HGPS cell (cell line): ENCODE data around the genes COMMD6, UCHL3, LMO7 and FBXL3.

- RRBS: 5% methylated on average over 3 of the region's 38 CpGs
These were observed at the start of gene COMMD6 for GRCh38 chr13:75537282-75537973. TSS of gene COMMD6 (minus strand) at chr13:75537841.

- RRBS: 3% methylated on average over 15 of the region's 78 CpGs
These were observed at the start of gene UCHL3 for GRCh38 chr13:75549230-75550238. TSS of gene UCHL3 (plus strand) at chr13:75549791.

DNA sequence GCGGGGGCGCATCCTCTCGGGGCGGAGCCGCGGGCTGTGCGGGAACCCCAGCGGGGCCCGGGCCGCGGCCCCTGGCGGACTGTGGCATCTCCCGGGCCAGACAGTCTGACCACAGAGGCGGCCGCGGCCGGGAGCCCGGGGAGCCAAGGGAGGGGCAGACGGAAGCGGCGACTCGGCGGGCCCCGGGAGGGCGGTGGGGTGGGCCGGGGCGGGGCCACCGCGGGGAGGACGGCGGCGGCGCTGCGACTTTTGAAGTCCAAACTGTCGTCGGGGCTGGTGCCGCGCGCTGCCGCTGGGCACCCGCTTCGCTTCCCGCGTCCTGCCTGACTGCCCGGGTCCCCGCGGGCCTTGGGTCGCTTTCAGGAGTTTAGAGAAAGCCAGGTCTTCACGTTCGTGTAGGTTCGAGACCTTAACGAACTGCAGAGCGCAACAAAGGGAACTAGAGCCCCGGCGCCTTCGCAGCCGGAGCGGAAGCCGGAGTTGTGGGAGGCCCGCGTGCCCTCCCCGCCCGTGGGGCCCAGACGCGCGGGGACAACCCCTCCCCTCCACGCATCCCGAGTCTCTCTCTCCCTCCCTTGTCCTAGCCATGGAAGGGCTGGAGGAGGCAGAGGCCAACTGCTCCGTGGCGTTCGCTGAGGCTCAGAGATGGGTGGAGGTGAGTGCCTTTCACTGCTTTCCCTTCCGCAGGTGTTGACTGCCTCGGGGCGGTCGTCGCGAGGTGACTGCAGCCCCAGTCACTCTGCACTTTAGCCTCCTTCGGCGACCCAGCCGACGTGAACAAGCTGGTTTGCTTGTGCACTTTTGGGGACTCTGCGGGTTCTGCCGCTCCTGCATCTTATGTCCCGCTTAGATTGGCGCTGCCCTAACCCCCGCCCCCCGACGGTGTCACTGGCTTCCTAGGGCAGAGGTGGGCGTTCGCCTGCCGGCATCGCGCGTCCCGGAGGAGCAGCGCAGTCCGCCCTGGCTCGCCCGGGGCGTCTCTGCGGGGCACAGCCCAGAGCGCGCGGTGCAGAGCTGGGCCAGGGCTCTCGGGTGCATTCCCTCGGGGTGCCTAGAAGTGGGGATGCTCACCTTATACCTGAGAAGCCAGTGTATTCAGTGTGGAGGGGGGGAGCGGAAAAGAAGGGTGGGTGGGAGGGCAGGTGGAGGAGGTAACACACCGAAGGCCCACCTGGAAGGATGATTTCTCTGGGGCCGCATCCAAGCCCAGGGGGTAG, at the start of gene LMO7:
Gene LMO7 (plus strand): TSS at position 259 of the 1,217 bp plus-strand sequence.
- RRBS: under 1% methylated on average over 21 of the region's 109 CpGs

GRCh38 chr13:75704849-75705374, 68.8 kb downstream of the LMO7 start:
- RRBS: no CpG with 5 or more reads among the region's 10 CpGs

DNA sequence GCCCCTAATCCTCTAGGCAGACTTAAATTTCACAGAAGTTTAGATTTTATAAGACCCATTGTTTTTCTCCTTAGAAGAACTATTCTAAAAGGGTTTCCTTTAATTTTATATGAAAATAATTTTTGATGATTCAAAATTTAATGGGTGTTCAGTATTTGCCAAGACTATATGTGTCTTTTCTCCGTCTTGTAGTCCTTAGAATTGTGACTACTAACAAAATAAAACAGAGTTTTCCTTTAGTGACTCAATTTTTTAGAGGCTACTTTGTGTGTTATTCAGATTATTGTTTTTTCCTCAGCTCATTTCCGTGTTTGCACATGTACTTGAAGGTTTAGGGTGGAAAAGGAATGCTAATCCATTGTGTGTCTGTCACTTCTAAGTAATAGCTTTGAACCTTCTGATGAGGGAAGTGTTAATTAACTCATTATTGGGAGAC, 88.5 kb downstream of the LMO7 start:
- RRBS: no CpG with 5 or more reads among the region's 2 CpGs

GRCh38 chr13:75760154-75761243, 124.4 kb downstream of the LMO7 start:
- RRBS: no CpG with 5 or more reads among the region's 10 CpGs

DNA sequence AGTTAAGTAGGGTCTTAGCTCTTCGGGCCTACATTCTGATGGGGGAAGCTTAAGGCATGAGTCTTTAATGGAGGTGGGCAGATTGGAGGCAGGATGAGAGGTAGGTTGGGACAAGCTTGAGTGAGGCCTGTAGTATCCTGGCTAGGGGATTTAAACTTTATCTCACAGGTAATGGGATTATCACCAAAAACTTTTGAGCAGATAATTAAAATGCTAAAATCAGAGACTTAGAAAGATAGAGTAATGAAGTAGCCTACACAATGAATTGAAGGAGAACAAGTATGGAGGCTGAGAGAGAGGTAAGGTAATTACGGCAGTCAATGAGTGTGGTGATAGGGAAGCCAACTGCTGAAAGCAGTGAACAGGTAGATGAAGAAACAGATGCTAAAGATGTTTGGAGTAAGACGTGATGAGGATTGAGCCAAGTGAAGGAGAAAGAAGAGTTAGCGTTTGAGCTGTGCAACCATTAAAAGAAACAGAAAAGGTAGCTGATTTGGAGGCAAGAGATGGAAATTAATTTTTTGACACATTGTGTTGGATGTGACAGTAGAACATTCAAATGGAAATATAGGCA, 137.1 kb downstream of the LMO7 start:
- RRBS: no CpG with 5 or more reads among the region's 4 CpGs

- RRBS: no CpG with 5 or more reads among the region's 4 CpGs
These were observed 204.0 kb downstream of the LMO7 start for GRCh38 chr13:75840193-75840476.

DNA sequence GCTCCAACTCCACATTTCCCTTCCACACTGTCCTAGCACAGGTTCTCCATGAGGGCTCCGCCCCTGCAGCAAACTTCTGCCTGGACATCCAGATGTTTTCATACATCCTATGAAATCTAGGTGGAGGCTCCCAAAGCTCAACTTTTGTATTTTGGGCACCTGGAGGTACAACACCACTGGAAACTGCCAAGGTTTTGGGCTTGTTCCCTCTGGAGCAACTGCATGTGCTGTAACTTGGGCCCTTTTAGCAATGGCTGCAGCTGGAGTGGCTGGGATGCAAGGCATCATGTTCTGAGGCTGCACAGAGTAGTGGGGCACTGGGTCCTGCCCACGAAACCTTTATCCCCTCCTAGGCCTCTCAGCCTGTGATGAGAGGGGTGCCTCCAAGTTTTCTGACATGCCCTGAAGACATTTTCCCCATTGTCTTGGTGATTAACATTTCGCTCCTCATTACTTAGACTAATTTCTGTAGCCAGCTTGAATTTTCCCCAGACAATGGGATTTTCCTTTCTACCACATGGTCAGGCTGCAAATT, 450.8 kb downstream of the LMO7 start:
- RRBS: no CpG with 5 or more reads among the region's 3 CpGs

GRCh38 chr13:76200386-76200690, 564.2 kb downstream of the LMO7 start:
- RRBS: no CpG with 5 or more reads among the region's 1 CpG

DNA sequence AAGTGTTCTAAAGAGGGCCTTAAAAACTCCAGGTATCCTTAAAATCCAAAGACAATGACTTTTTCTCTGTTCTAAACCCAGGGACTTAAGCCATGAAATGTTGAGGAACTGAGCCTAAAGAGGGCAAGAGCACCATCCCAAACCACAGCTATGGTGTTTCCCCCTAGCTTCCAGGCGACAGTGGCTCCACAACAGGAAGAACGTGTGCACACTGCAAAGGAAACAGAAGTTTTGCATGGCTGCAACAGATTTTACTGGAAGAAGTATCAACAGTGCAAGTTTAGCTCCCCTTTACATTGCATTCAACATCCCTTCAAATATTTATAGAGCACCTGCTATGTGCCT, 8.2 kb upstream of the KCTD12 start:
- RRBS: no CpG with 5 or more reads among the region's 2 CpGs

DNA sequence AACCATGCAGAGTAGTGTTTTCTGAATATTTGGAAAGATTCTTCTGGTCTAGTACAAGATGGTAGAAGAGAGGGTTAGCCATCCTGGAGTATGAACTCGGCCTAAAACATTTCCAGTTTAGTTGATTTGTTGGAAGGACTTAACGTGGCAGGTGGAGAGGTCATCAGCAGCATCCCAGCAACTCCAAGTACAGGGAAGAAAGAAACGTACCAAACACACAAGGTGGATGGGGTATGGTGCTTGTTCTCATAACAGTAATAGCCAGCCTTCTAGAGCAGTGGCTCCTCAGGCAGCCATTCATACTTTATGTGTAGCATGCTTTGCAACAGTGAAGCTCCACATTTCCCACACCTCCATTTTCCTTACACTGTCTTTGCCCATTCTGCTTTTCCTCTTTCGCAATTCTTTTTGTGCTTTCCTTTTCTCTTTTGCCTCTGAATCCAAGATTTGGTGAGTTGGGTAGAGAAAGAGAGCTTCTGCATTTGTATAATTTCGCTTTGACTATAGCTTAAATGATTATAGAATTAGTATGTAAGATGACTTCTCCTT, 7.5 kb downstream of the CLN5 start:
- RRBS: no CpG with 5 or more reads among the region's 5 CpGs

DNA sequence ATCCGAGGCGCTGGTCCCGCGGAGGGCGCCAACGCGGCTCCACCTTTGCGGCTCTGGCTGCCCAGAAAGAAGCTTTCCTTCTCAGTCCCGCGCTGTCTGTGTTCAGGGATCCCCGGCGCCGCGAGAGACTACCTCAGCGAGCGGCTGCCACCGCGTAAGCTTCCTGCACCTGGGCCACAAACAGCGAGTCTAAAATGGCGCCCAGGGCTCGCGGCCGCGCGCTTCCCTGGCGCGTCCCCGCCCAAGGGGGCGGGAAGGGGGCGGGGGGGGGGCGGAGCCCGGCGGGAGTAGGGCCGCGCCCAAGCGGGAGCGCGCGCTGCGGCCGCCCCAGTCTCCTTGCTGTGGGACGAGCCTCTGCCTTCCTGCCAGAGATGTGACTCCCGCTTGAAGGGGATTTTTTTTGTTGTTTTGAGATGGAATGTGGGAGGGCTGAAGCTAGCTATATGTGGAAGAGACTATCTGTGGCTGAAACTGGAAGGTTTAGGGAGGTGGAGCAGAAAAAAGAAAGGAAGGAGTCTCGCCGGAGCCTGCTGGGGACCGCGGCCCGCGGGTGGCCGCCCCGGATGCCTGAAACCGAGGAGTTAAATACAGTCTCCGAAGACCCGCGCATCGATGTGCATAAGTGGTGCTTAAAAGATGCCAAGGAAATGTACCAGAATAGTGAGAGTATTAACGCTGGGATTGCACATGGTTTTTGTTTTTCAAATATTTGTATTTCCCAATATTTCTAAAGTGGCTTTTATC, at the start of gene FBXL3:
Gene FBXL3 (minus strand): TSS at position 191 of the 744 bp plus-strand sequence.
- RRBS: 3% methylated on average over 7 of the region's 57 CpGs

DNA sequence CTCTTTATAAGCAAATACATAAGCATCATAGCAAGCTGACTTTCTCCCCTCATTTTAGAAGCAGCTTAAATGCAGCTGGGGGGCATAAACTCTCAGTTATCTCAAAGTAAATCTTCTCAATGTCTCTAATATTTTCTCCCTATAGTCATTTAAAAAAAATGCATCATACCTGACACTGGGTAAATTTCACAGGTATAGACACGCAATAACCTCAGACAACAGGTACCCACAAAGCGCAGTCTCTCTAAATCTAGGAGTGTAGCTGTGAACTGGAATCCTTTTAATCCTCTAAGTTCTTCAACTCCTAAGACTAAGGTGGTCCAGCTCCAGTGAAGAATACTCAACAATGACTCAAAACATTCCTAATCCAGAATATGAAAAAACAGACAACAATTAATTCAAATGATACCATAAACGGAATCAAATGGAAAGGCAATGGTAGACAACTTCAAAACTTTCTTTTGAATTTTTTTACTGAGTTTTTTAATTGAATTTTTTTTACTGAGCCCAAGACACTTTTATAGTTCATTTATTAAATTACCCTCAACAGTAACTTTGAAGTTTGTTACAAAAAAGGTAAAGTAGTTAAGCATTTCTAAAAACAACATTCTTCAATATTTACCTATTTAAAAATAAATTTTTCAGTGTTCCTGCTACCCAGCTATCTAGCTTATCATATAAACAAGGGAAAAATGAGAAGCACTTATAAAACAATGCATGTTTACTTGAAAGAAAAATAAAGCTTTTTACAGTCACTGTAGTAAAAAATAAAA, 141.0 kb downstream of the MYCBP2 start:
- RRBS: no CpG with 5 or more reads among the region's 3 CpGs

- RRBS: no CpG with 5 or more reads among the region's 10 CpGs
These were observed 295 bp upstream of the MYCBP2 start for GRCh38 chr13:77327207-77327570.

GRCh38 chr13:77338772-77339988, 12.3 kb upstream of the MYCBP2 start:
- RRBS: no CpG with 5 or more reads among the region's 10 CpGs

GRCh38 chr13:77746279-77746725, 48.8 kb downstream of the SLAIN1 start:
- RRBS: no CpG with 5 or more reads among the region's 1 CpG

GRCh38 chr13:77836306-77836935, 82.2 kb downstream of the EDNRB start:
- RRBS: no CpG with 5 or more reads among the region's 3 CpGs

DNA sequence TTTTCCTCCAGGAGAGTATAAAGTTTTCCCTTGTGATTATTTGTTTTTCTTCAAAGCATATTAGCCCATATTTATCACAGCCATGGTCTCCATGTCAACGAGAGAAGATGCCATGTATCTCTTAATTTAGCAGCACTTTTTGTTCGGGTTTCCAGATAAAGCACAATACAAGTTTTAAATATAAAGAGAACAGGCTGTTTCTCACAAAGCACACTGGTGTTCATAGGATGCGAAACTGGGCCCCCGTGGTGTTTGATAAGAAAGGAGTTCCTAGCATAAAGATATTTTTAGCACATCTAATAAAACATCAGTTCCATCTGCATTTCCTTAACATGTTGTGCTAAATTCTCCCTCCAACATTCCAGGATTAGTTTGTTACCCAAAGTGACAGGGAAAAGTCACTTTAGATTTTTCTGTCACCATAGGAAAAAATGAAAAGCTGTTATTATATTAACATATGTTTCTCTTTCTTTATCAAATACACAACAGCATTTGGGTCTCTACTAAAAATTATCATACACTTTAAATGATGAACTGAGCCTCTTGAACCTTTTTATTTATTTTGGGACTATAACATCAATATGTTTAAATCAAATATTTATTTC, 72.4 kb upstream of the EDNRB start:
- RRBS: no CpG with 5 or more reads among the region's 4 CpGs

GRCh38 chr13:78544515-78545088, 58.8 kb downstream of the POU4F1 start:
- RRBS: no CpG with 5 or more reads among the region's 2 CpGs